ENCODE data around the gene SLC5A12.

GRCh38 chr11:19793304-19793721 lies 80.7 kb downstream of the NAV2 start:
- RRBS, result no CpG with 5 or more reads among the region's 3 CpGs

- RRBS, result no CpG with 5 or more reads among the region's 8 CpGs
These were observed 115.1 kb downstream of the NAV2 start for GRCh38 chr11:19827673-19828117.

GRCh38 chr11:19836804-19837718 lies 124.4 kb downstream of the NAV2 start:
- RRBS, result no CpG with 5 or more reads among the region's 6 CpGs

DNA sequence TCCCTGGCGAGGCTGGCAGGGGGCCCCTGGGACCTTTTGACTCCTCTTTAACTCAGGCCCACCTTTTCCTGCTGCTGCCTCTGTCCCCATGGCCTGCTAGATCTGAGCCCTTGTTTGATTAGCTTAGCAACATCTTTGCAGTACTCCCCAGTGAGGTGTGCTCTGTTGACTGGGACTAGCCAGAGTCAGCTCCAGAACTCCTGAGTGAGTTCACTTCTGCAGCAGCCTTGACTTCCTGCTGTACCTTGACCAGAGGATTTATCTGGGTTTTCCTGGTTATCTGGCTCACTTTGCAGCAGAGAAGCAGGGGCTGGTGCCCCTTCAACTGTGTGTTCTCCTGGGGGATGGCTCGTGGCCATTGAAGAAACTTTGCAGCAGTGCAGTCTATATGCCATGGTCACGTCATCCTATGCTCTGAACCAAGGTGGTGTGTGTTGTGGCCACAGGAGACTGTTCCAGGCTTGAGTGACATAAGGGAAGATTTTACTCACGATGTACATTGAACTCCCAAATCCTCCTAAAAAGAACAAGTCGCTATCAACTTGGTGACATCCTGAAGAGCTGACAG lies 183.7 kb downstream of the DBX1 start:
- RRBS, result no CpG with 5 or more reads among the region's 5 CpGs

DNA sequence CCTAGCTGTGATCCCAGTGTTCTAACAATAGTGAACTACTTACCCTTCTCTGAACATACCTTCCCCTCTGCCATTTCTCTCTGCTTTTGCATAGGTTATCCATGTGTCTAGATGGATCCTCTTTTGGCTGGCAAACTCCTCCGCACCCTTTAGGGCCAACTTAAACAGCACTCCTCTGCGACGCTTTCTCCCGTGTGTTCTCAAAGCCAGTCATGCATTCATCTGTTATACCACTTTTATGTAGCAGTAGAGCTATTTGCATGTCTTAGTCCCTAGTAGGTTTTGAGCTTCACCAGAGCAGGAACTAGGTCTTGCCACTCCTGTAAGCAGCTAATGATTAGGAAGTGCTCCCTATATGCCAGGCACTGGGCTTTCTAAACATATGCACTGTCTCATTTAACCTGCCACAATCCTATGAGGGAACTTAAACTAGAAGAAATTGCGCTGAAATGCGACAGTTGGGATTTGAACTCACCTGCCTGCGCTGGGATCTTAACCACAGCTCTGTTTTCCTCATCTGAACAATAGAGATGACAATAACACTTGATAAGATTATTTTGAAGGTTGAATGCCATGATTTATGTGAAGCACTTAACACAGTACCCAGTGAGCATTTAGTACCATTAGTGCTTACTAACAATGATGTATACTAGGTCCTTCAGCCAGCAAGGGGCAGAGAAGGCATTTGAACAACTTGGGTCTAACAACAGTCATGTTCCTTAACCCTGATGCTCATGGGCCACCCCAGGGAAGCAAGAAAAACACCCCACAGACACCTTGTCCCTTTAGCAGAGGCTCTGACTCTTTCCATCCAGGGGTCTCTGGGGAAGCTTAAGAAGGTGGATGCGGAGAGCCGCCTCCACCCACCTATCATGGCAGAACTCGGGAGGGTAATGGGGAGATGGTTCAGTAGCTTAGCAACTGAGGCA lies 180.6 kb downstream of the DBX1 start:
- RRBS, result no CpG with 5 or more reads among the region's 10 CpGs

GRCh38 chr11:19980643-19981880 lies 179.2 kb downstream of the DBX1 start:
- RRBS, result no CpG with 5 or more reads among the region's 11 CpGs

- RRBS, result no CpG with 5 or more reads among the region's 7 CpGs
These were observed 123.3 kb downstream of the DBX1 start for GRCh38 chr11:20036952-20037334.

DNA sequence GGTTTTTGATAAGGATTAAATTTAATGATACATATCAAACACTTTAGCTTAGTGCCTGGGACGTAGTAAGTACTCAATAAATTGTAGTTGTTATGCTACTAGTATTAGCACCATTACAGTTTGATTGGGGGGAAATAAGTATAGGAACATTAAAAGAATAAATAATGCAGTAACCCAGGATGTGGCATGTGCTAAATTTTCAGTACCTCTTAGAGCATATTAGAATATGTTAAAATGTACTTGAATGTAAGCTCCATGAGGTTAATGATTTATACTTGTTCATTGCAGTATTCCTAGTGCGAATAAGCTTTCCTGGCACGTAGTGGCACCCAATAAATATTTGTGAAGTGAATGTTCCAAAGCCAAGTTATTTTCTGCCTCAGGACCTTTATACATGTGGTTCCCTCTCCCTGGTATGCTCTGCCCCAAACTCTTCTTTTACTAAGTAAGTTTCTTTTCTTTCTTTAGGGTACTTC lies 118.9 kb downstream of the DBX1 start:
- RRBS, result no CpG with 5 or more reads among the region's 3 CpGs

DNA sequence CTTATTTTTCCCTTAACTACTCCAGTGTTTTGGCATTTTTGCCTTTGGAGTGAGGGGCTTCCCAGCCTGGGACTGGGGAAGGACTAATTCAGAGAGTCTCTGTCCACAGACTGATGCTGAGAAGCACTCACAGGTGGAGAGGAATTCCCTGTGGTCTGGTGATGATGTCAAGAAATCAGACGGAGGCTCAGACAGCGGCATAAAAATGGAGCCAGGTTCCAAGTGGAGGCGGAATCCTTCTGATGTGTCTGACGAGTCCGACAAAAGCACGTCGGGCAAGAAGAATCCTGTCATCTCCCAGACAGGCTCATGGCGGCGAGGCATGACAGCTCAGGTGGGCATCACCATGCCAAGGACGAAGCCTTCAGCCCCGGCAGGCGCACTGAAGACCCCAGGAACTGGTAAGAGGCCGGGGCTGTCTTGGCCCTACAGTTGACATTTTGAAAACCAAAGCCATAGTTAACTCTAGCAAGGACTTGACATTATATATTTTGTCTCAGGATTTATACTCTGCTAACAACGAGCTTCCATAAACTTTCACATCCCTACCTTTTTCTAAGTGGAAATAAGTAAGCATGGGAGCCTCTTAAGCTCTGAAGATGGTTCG lies 116.3 kb downstream of the DBX1 start:
- RRBS, result no CpG with 5 or more reads among the region's 15 CpGs

DNA sequence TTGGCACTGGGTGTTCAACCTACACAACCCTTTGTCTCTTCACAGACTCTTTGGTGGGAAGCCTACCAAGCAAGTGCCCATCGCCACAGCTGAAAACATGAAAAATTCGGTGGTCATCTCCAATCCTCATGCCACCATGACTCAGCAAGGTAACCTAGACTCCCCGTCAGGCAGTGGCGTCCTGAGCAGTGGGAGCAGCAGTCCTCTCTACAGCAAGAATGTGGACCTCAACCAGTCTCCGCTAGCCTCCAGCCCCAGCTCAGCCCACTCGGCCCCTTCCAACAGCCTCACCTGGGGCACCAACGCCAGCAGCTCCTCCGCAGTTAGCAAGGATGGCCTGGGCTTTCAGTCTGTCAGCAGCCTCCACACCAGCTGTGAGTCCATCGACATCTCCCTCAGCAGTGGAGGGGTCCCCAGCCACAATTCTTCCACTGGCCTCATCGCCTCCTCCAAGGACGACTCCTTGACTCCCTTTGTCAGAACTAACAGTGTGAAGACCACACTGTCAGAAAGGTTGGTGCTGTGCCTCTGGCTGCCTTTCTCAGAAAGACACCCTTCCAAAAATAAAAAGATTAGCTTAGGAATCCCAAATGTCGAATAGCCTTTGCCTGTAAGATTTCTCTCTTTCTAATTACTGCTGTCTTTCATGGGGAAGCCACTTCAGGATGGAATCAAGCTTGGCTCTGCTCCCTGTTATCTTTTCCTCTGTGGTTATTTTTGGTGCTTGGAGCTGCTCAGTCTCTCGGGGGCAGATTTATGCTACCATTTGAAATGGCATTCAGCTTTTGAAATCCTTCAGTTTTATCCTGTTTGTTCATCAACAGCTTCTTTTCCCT lies 111.4 kb downstream of the DBX1 start:
- RRBS, result no CpG with 5 or more reads among the region's 13 CpGs

GRCh38 chr11:20118080-20118808 lies 42.0 kb downstream of the DBX1 start:
- RRBS, result no CpG with 5 or more reads among the region's 21 CpGs

DNA sequence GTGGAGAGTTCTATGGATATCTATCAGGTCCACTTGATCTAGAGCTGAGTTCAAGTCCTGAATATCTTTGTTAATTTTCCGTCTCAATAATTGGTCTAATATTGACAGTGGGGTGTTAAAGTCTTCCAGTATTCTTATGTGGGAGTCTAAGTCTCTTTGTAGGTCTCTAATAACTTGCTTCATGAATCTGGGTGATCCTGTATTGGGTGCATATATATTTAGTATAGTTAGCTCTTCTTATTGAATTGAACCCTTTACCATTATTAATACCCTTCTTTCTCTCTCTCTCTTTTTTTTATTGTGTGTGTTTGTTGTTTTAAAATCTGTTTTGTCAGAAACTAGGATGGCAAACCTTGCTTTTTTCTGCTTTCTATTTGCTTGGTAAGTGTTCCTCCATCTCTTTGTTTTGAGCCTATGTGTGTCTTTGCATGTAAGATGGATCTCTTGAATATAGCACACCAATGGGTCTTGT lies 45.0 kb upstream of the ANO5 start:
- RRBS, result no CpG with 5 or more reads among the region's 1 CpG

GRCh38 chr11:22192256-22192762 lies 576 bp upstream of the ANO5 start:
- RRBS, result no CpG with 5 or more reads among the region's 16 CpGs

- RRBS, result no CpG with 5 or more reads among the region's 2 CpGs
These were observed 407.5 kb upstream of the ANO3 start for GRCh38 chr11:25924512-25924782.

DNA sequence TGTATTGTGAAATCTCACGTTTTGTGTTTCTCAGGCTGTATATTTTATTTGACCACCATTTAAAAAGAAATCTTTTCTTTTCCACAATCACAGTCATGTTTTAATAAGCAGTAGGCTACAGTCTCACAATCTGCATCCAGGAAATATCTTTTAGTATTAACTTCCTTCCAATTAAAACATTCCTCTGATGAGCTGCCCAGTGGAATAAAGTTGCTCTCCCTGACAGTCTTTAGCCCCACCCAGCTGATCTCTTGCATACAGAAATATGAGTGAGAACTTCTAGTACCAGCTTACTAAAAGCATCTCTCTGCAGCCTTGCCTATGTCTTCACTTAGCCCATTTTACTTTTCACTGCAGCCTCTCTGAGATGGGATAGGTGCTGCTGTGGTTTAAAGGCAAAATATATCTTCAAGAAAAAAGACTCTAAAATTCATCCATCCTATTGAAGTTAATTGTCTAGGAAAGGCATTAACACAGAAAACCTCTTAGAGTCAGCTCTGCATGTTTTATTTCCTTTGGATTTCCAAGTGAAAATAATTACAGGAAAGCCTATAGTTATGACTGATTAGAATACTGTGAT lies 143.3 kb upstream of the ANO3 start:
- RRBS, result no CpG with 5 or more reads among the region's 1 CpG

GRCh38 chr11:26284988-26285241 lies 47.0 kb upstream of the ANO3 start:
- RRBS, result no CpG with 5 or more reads among the region's 1 CpG

DNA sequence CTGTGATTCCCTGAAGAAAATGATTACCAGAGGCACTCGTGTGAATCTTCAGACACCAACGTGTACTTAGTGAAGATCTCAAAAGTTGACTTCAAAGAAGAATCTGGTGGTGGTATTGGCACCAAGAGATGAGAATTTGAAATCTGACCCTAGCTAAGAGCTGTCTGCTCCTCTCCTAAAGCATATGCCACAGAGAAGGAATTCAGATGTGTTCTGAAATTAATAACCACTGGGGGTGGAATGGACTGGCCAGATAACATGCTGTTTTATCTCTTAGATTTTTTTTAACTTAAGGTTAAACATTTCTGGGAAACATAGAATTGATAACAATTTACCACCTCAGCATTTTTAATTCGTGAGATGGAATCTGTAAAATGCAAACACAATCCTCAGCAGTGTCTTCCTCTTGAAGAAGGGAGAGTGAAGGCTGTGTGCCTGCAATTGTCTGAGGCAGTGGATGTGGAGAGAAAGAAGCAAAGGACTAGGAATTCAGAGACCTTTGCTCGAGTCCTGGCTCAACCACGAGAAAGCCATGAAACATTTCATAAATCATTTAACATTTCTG lies at the start of gene SLC5A12:
Gene SLC5A12 (minus strand): TSS at position 242 of the 565 bp plus-strand sequence.
- RRBS, result no CpG with 5 or more reads among the region's 5 CpGs

- RRBS, result no CpG with 5 or more reads among the region's 2 CpGs
These were observed 728 bp downstream of the BBOX1 start for GRCh38 chr11:27041163-27041922.

GRCh38 chr11:27187866-27188327 lies 147.3 kb downstream of the BBOX1 start:
- RRBS, result no CpG with 5 or more reads among the region's 3 CpGs

DNA sequence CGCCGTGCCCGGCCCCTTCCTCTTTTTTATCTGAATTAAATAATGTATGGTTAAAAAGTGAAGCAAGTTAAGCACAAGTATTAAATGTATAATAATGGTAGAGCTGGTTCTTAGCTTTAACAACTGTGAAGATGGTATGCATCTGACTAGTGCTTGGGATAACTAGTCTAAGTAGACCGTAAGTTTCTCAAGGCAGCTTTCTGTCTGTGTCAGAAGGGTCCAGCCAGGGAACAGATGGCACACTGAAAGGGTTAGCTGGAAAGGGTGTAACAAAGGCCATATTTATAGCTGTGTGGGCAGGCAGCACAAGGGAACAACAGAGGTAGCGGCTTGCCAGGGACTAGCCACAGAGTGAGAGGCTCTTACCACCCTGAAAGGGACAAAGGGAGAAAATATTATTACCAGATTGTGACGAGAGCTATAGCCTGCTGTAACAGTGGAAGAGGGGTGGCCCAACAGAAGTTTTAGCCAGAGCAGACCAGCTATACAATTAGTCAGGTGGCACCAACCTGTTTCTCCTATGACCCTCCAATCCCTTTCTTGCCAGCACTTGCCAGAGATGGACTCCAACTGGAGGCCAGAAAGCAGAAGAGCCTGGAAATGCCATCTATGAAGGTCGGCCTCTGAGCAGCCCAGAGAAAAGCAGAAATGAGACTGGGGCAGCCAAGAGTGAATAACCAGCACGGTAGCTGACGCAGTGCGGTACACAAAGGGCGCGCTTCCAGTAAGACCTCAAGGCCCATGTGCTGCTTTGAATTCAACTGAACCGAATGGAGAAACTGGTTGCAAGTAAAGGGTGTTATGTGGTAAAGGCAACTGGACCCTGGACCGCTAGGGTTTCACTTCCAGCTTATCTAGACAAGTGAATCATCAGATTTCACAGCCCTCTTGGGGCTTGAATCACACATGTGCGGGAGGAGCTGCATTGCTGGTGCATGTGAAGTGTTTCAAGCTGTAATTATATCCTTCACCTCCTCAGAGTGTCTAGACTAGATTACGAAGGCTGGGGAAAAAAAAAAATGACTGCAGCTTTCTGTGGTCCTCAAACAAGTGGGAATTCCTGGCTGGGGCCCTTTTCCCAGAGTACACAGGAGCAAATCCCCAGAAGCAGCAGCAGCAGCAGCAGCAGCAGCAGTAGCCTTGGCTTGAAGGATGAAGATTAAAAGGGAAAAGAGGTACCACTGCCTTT lies 129.1 kb downstream of the CCDC34 start:
- RRBS, result no CpG with 5 or more reads among the region's 16 CpGs